HCT116 (cell line): ENCODE data around the gene BZW1.

GRCh38 chr2:200775456-200775764 lies 36.3 kb upstream of the BZW1 start:
- RRBS, result no CpG with 5 or more reads among the region's 1 CpG

- RRBS, result 3% methylated on average over 12 of the region's 75 CpGs
Measured at GRCh38 chr2:200811167-200812059, at the start of gene BZW1. Gene BZW1 (plus strand): TSS chr2:200811910.

- RRBS, result no CpG with 5 or more reads among the region's 11 CpGs
Measured at GRCh38 chr2:200828290-200829056, 16.8 kb downstream of the BZW1 start.

GRCh38 chr2:200944562-200945118 lies 18.8 kb downstream of the ORC2 start:
- RRBS, result no CpG with 5 or more reads among the region's 9 CpGs

DNA sequence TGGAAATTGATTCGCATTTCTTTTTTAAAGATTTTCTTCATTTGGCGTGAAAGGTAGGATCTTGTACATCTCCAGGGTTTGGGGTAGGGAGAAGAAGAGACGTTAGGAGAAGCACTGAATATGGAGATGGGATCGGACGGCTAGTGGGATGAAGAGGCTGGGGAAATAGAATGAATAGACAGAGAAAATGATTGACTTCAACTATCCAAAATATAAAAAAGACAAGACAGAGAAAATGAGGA lies 787 bp upstream of the ORC2 start:
- RRBS, result no CpG with 5 or more reads among the region's 5 CpGs

- RRBS, result no CpG with 5 or more reads among the region's 5 CpGs
Measured at GRCh38 chr2:201127487-201128056, 11.6 kb downstream of the CFLAR start.

DNA sequence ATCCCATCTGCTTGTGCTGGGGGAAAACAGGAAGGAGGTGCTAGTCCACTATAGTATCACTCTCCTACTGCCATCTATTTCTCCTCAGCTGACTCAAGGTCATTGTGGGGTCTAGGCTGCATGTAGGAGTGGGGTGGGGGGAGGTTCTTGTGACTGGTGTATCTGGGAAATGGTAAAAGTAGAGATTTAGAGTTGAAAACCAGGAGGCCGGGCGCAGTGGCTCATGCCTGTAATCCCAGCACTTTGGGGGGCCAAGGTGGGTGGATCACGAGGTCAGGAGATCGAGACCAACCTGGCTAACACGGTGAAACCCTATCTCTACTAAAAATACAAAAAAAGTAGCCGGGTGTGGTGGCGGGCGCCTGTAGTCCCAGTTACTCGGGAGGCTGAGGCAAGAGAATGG lies 17.5 kb downstream of the CFLAR start:
- RRBS, result no CpG with 5 or more reads among the region's 9 CpGs

DNA sequence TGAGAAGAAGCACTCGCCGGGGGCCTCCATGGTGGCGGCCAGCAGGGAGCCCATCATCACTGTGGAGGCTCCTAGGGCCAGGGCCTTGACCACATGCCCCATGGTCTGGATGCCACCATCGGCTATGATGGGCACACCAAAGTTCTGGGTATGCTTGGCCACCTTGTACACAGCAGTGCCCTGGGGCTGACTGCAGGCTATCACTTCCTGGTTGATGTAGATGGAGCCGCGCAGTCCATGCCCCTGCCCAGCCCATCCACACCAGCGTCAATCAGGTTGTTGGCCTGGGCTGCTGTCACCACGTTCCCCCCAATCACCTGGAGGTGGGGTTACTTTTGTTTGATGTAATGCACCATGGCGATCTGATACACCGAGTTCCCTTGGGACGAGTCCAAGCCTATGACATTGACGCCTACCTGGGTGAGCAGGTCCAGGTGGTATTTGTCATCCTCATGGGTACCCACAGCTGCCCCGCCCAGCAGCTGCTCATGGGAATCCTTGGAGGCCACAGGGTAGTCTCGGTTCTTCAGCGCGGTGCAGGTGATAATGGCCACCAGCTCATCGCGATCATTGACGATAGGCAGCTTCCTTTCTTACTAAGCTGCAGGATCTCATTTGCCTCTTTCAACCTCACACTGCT lies 22.0 kb downstream of the CFLAR start:
- RRBS, result no CpG with 5 or more reads among the region's 19 CpGs

DNA sequence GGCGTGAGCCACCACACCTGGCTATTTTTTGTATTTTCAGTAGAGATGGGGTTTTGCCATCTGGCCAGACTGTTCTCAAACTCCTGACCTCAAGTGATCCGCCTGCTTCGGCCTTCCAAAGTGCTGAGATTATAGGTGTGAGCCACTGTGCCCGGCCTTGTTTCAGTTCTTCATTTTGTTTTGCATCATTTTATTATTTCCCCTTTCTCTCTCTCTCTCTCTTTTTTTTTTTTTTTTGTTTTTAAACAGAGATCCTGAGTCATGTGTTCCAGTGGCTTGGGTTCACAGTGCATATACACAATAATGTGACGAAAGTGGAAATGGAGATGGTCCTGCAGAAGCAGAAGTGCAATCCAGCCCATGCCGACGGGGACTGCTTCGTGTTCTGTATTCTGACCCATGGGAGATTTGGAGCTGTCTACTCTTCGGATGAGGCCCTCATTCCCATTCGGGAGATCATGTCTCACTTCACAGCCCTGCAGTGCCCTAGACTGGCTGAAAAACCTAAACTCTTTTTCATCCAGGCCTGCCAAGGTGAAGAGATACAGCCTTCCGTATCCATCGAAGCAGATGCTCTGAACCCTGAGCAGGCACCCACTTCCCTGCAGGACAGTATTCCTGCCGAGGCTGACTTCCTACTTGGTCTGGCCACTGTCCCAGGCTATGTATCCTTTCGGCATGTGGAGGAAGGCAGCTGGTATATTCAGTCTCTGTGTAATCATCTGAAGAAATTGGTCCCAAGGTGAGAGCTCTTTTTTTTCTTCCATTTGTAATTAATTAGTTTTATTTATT lies 26.1 kb downstream of the CASP10 start:
- RRBS, result no CpG with 5 or more reads among the region's 14 CpGs

DNA sequence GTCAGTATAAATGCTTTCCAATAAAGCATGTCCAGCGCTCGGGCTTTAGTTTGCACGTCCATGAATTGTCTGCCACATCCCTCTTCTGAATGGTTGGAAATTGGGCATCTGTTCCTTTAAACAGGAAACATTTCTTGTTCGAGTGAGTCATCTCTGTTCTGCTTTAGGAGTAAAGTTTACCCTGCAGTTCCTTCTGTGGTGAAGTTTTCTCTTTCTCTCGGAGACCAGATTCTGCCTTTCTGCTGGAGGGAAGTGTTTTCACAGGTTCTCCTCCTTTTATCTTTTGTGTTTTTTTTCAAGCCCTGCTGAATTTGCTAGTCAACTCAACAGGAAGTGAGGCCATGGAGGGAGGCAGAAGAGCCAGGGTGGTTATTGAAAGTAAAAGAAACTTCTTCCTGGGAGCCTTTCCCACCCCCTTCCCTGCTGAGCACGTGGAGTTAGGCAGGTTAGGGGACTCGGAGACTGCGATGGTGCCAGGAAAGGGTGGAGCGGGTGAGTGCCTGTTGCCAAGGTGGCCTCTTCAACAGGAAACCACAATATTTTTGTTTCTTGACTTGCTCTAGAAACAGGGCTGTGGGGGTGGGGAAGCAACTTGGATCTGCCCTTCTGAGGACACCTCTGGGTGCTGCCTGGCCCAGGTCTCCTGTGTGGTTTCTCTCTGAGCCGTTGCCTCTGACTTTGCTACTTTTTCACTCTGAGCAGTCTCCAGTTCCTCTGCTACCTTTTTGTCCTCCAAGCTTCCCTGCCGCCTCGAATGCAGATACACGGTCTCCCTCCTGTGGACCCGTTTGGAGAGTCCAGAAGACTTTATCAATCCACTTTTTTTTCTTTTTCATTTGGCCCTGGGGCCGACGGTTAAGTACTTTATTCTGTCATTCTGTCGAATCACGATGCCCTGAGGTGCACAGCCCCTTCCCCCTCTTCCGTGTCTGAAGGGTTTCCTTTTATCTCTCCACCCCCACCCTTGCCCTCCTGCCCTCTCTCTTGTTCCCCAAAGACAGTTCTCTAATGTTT lies 2.1 kb upstream of the CASP8 start:
- RRBS, result no CpG with 5 or more reads among the region's 19 CpGs

DNA sequence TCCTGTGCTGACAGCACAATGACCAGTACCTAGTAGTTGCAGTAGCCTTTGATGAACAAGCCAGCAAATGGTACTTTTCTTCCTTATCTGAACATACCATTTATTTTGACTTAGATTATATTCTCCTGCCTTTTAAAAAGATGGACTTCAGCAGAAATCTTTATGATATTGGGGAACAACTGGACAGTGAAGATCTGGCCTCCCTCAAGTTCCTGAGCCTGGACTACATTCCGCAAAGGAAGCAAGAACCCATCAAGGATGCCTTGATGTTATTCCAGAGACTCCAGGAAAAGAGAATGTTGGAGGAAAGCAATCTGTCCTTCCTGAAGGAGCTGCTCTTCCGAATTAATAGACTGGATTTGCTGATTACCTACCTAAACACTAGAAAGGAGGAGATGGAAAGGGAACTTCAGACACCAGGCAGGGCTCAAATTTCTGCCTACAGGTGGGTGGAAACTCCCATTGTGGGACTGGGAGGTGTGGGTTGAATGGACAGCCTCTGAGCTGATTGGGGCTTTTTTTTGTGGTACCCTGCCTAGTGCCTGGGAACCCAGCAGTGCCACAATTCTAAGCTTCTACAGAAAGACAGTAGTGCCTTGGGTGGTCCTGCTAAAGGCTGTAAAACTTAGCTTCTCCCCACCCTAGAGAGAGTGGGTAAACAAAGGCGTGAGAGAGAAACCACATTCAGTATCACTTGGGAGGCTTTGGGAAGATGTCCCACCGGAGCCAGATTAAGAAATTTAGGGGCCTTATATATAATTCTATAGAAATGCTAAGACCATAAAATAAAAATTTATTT lies 6.2 kb downstream of the CASP8 start:
- RRBS, result no CpG with 5 or more reads among the region's 4 CpGs

GRCh38 chr2:201452374-201452751 lies 823 bp downstream of the STRADB start:
- RRBS, result no CpG with 5 or more reads among the region's 13 CpGs

DNA sequence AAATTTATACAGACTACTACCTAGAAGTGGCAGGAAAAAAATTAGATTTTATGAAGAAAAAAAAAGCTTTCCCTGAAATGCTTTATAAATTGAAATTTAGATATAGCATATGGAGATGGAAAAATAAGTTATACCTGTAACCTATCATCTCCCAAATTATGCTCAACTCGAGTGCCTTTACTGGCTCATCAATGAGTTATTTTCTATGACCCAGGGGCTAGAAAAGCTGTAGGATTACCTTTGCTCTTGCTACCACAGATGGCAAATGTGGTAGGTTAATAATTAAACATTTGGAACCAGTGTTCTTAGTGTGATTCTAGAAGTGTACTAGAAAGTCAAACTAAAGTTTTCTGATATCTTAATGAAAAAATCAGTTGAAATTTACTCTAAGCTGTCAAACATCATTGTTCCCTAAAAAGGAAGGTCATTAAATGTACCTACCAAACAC lies 22.5 kb downstream of the ALS2 start:
- RRBS, result no CpG with 5 or more reads among the region's 1 CpG

DNA sequence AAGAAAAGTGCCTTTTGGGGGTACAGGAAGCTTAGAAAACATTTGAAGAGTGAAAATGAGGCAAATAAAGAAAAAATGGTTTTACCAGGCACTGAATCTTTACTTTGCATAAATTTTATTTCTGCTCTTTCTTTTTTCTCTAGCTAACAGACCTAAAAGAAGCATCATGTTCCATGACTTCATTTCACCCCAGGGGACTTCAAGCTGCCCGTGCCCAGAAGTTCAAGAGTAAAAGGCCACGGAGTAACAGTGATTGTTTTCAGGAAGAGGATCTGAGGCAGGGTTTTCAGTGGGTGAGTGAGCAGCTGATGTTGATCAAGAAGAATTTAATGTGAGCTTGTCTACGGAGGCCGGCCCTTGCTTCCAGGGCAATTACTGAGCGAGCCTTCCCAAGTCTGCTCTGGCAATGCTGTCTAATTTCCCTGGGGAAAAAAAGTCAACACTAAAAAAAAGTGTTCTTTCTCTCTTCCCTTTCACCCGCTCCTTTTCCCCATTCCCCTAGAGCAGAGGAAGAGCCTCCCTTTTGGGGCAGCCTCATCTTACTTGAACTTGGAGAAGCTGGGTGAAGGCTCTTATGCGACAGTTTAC lies 1.1 kb downstream of the CDK15 start:
- RRBS, result no CpG with 5 or more reads among the region's 7 CpGs

DNA sequence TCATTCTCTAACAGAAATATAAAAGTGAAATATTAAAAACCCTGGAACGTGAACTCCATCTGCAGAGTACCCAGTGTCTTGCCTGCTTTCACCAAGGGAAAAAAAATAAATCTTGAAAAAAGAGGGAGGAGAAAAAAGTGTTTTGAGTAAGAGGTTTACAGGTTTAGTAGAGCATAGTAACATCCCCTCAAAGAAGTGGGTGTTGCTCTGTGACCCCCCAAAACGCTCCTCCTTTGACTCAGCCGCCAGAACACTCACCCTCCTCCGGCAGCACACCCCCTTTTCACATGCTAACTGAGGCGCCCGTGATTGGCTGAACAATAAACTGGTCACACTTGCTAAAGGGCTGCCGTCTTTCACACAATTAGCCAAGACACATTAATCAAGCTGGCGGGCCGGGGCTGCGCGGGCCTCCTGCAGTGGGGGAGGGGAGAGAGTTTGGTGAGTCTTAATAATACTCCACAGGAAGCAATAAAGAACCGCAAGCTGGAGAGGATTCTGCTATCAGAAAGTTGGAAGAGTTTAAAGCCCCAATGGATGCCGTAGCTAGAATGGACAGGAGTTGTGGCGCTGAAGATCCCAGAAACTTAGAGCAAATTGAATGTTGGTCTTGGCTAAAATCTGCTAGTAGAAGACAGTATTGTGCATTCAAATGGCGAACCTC lies 52.5 kb downstream of the CDK15 start:
- RRBS, result no CpG with 5 or more reads among the region's 15 CpGs

DNA sequence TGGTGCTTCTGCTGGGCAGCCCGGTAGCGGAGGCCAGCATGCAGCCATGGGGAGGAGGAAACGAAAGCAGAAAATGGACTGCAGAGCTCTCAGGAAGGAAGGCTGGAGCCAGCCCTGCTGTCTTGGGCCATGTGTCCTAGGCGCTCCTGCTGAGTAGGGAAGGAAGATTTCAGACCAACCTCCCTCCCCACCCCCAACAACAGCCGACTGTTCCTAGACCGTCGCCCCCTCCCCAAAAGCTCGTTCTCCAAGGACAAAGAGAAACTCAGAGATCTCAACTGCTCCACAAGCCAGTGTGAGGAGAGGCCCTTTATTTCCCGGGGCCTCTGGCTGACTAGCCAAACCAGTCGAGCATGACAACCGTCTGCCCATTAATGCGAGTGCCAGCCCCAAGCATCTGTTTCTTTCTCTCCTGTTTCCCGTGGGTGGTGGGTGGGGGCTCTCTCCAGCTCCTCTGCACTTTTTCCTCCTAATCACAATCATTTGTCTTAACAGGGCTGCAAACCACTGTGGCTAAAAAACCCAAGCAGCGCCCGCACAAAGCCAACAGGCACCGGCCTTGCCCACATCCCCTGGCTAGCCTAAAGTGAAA lies 66.7 kb upstream of the FZD7 start:
- RRBS, result no CpG with 5 or more reads among the region's 16 CpGs

- RRBS, result no CpG with 5 or more reads among the region's 4 CpGs
Measured at GRCh38 chr2:202063983-202064637, 8.9 kb upstream of the KIAA2012 start.

- RRBS, result no CpG with 5 or more reads among the region's 11 CpGs
Measured at GRCh38 chr2:202149313-202149802, 76.3 kb downstream of the KIAA2012 start.

GRCh38 chr2:202288864-202289091 lies 23.2 kb downstream of the NOP58 start:
- RRBS, result no CpG with 5 or more reads among the region's 6 CpGs

- RRBS, result no CpG with 5 or more reads among the region's 5 CpGs
Measured at GRCh38 chr2:202302575-202303130, 37.1 kb downstream of the NOP58 start.